ENCODE measurements around the gene MCCC2.

DNA sequence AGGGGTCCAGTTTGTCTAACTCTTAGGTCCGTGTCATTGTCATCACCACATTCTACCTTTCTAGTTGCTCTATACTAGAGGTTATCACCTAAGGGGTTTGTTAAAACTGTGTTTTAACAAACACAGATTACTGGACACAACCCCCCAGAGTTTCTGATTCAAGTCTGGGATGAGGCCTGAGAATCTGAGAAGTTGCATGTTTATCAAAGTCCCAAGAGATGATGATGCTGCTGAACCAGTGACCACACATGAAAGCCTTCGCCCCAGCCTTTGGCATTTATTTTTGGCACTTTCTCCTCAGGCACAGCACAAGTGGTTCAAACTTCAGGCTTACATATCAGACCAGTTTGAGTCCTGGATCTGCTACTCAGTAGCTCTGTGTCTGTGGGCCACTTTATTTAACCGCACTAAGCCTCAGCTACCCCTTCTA is 407.3 kb upstream of the PIK3R1 start:
- PRO-cap: no peak

DNA sequence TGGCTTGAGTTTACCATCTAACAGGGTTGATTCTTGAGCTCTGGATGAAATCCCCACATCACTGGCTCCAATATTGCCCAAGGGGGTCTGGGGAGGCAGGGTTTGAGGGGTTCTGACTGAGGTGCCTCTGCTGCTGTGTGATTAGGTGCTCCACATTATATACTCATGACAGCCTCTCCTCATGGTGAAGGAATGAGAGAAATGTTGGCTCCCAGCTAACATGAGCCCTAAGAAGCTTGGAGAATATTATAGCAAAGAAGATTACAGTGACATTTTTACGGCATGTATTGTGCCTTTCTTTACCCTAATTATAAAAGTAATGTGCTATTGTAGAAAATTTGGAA is 229.6 kb upstream of the PIK3R1 start:
- PRO-cap: no peak

GRCh38 chr5:68041450-68041841 is 174.1 kb upstream of the PIK3R1 start:
- PRO-cap: no peak

DNA sequence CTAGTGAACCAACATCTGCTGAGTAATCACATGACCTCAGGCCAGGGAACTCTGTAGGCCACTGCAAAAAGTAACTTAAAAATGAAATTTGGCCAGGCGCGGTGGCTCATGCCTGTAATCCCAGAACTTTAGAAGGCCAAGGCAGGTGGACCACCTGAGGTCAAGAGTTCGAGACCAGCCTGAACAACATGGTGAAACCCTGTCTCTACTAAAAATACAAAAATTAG is 173.2 kb upstream of the PIK3R1 start:
- PRO-cap: no peak

- PRO-cap: no peak
Measured at GRCh38 chr5:68080754-68081180, 134.8 kb upstream of the PIK3R1 start.

DNA sequence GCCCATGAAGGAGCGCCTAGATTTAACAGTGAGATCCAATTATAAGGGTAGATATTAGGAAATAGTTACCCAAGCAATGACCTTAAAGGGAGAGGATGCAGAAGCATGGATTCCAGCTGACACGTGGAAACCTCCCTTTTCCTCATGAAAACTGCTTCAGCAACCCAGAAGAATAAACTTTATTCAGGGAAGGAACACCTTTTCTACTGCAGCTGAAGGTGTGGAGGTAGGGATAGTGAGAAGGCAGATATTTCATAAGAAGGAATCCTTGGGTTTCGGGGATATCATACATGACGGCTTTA is 80.5 kb upstream of the PIK3R1 start:
- PRO-cap: no peak

DNA sequence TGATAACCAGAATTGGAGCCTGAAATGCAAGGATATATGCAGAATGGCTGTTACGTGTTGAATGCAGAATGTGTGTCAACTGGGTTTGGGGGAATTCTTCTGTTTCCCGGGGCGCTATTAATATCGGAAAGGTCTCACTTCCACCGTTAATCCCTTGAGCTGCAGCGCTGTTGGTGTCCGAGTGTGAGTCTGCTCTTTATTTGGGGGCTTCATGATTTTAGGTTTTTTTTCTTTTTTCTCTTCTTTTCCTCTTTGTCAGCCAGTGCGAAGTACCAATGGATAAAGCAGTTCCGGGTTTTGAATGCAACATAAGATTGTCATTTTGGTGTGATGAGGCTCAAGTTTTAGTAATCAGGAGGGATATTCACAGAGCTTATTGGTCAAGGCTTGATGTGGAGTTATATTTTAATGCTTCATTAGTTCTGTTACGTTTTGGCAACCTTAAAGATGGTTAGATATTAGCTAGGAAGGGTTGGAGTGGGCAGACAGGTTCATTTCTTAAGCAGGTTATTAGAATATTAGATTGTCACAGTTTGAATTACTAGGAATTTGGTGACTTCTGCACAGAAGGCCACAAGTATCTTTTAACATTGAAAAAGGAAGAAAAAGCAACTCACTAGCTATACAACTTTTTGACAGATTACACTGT is 1.4 kb downstream of the PIK3R1 start:
- PRO-cap: no peak

DNA sequence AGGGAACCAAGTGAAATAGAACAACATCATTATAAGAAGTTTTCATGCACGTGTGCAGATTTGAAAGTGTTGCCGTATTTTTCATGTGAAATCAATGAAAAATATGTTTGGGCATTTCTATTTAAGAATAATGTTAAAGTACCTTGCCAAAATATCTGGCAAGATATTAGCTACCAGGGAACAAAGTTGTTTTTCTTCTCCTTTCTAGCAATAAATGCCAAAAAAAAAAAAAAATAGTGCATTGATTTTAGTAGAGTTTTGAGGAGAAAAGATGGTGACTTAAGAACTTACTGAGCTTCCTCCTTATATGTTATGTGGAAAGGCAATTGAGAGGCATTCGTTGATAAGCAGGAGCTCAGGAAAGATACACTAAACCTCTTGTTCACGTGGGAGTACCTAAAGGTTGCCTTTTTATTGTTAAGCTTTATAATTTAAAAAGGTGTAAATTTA is 23.2 kb downstream of the PIK3R1 start:
- PRO-cap: no peak

GRCh38 chr5:68549177-68549737 is 333.7 kb downstream of the PIK3R1 start:
- PRO-cap: no peak

DNA sequence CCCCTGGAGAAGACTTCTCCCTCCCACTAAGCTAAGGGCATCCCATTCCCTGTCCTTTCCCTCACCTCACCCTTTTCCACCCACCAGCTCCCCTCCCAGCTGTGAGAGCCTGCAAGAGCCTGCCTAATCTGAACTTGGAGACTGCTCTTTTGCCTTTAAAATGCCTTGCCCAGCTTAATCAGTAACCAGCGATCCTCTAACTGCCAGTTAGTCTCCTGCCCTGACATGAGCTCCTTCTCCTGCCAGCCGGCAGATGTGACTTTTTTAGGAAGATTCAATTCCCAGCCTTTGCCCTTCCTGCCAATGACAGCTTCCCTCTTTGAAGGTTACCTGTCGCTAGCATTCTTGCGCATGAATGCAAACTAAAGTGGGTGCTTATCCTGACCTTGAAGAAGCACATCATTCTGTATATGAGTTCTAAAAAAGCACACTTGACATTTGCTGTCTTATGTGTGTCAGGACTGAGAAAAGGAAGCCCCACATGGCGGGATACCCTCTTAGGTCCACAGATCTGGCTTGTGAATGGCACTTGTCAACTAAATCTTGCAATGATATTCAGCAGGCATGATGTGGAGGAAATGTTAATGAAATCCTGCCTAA is 411.3 kb upstream of the SLC30A5 start:
- PRO-cap: no peak

- PRO-cap: bidirectional peak, plus-strand start at chr5:69093949, minus-strand start at chr5:69093778
Measured at GRCh38 chr5:69093617-69093976, 217 bp upstream of the SLC30A5 start.

DNA sequence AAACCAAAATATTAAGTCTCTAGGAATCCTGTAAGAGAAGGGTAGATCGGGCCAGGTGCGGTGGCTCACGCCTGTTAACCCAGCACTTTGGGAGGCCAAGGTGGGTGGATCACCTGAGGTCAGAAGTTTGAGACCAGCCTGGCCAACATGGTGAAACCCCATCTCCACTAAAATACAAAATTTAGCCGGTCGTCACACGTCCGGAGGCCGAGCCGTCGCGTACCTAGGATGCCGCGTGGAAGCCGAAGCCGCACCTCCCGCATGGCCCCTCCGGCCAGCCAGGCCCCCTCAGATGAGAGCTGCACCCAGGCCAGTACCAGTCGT is 1.0 kb upstream of the CCDC125 start:
- PRO-cap: no peak

GRCh38 chr5:69560946-69561338 is 951 bp downstream of the GTF2H2C start:
- PRO-cap: no peak

- PRO-cap: no peak
Measured at GRCh38 chr5:70414973-70415489, 365.6 kb downstream of the SMN2 start.

GRCh38 chr5:71441505-71442070 is 13.9 kb upstream of the BDP1 start:
- PRO-cap: no peak

DNA sequence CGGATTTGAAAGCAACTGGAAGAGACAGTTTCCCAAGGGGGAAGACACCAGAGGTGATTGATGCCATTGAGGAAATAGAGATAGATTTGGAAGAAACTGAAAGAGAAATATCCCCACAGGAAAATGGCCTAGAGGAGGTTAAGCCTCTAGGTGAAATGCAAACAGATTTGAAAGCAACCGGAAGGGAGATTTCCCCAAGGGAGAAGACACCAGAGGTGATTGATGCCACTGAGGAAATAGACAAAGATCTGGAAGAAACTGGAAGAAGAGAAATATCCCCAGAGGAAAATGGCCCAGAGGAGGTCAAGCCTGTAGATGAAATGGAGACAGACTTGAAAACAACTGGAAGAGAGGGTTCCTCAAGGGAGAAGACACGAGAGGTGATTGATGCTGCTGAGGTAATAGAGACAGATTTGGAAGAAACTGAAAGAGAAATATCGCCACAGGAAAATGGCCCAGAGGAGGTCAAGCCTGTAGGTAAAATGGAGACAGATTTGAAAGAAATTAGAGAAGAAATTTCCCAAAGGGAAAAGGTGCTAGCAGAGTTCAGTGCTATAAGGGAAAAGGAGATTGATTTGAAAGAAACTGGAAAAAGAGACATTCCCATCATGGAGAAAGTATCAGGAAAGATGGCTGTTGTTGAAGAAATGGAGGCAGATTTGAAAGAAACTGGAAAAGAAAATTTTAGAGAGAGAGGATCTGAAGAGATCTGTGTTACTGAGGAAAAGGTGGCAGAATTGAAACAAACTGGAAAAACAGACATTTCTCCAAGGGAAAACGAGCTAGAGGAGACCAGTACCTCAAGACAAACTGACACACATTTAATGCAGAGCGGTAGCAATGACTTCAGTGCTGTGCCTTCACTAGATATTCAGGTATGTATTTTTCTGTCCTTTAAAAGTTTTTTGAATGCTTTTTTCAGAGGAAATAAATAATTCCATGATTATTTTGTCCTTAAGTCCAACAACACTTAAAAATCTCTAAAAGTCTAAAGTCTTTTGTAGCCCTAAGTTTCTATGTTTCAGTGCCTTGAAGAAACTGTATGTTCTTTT is 55.2 kb downstream of the BDP1 start:
- PRO-cap: no peak

- PRO-cap: no peak
Measured at GRCh38 chr5:71587052-71588047, at the start of gene MCCC2. Gene MCCC2, plus strand, starts transcription at chr5:71587340.

- PRO-cap: no peak
Measured at GRCh38 chr5:71588048-71588369, 869 bp downstream of the MCCC2 start.

- PRO-cap: no peak
Measured at GRCh38 chr5:71916433-71916772, 190.9 kb upstream of the MAP1B start.

- PRO-cap: no peak
Measured at GRCh38 chr5:72195657-72196431, 88.6 kb downstream of the MAP1B start.